Ishikawa (cell line): ENCODE measurements around the gene SLC39A1.

GRCh38 chr1:153488877-153489294, 28.4 kb upstream of the S100A7 start:
- RRBS = no CpG with 5 or more reads among the region's 8 CpGs

DNA sequence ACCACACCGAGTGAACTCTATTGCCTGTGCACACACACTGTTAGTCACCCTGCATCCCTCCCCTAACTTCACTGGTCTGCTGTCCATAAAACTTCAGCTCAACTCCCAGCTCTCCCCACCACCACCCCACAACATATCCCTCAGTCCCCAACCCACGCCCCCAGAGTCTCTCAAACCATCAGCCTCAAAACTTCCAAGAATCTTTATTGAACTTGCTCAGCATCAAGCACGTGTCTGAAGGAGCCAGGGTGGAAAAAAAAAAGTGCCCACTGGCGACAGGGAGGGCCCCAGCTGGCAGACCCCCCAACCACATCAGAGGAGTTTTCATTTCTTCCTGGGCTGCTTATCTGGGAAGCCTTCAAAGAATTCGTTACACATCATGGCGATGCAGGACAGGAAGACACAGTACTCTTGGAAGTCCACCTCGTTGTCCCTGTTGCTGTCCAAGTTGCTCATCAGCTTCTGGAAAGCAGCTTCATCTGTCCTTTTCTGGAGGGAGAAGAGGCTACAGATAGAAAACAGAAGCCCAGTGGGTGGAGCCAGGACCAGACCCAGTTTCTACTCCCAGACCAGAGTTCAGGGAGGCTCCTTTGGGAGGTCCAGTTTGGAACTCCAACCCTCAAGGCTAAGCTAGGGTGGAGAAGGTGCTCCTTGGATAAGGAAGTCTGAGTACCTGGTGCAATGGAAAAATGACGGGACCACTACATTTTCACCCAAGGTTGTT, 2.0 kb downstream of the S100A4 start:
- RRBS = no CpG with 5 or more reads among the region's 8 CpGs

DNA sequence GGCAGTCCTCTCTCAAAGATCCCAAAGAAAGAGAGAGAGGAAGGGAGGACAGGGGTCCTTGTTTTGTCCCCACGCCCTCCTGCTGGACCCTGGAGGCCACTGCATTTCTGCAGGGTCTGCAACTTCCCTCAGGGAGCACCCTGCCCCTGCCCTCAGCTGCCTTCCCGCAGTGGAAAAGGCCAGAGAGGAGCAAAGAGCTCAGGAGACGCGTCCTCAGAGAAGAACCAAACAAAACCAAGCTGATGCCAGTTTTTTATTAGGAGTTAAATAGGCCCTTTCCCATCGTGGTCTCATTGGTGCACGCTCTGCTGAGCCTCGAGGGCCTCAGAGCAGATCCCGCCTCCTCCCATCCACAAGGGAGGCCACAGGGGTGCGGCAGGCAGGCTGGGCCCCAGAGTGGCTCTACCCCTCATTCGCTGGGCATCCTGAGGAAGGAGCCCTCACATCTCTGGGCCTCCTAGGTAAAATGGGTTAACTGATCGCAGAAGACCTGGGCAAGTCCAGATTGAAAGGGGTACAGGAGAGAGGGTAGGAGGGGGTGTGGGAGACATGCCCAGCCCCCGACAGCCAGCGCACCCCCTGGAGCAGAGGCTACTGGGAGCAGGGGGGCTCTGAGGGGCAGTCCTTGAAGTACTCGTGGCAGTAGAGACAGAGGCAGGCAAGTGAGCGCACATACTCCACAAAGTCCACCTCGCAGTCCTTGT, 1.6 kb upstream of the S100A4 start:
- RRBS = no CpG with 5 or more reads among the region's 16 CpGs

DNA sequence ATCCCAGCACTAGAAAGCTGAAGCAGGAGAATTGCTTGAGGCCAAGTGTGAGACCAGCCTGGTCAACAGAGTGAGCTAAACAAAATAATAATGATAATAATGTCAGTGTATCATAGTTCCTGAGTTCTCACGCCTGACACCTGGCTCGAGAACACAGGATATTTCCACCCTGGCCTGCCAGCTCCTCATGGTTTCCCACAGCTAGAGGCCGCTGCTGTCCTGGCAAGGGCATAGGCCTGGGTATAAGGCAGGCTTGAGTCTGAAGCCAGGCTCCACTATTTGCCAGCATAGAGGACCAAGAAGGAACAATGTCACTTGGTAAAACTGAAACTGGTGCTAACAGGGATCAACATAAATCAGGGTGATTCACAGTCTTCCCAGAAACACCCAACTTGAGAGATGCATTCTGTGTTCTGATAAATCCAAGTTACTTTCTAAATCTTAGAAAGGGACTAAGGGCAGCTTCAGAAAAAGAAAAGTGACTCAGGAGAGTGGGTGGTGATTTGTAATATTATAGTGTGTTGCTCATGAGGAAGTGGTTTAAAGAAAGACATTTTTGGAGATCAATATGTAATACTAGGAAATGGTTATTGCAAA, 6.9 kb upstream of the S100A2 start:
- RRBS = no CpG with 5 or more reads among the region's 3 CpGs

DNA sequence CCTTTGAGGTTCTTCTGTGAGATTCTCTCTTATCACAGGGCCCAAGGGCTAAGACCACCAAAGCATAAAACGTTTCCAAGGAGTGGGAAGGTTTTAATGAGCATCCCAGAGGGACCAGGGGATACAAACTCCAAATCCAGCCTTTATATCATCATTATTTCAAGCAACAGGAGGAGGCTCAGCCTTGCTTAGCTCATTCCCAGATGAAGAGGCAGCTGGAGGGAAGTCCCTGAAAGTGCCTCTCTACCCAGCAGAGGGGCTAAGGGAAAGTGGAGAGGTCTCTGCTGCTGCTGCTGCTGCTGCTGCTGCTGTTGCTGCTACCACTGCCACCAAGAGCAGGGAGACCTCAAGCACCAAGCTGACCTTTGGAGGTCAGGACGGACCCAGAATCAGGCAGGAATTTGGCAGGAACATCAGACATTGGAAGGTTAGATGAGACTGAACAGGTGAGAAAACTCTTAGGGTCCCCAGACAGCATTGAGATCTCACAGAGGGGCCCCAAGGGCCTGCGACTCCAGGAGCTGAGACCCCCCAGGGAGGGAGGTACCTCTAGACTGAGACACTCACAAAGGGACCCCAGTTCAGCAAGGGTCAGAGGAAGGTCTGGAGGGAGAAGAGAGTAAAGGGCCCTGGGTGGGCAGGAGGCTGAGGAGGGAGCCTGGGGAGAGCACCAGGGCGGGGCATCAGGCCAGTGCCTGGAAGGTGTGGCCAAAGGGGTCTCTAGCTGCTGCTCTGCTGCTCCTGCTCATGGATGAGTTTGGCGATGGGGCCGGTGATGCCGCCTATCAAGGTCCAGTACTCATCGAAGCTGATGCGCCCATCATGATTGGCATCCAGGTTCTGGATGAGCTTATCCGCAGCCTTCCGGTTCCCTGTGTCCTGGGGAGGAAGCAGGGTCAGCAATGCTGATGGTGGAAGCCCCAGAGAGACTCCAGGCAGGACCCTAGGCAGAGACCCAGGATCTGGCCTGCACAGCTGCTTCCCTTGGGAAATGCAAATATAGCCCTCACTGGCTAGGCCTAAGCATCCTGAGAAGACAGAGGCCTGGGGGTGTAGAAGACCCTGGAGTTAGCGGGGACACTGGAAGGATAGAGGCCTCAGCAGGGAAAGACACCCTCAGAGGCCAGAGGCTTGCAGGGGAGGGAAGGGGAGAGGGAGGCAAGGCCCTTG, 5.7 kb downstream of the S100A16 start:
- RRBS = 95% methylated on average over 5 of the region's 12 CpGs

GRCh38 chr1:153623153-153623474, 4.2 kb downstream of the S100A13 start:
- RRBS = no CpG with 5 or more reads among the region's 6 CpGs

GRCh38 chr1:153633157-153633990, 492 bp upstream of the CHTOP start:
- RRBS = 30% methylated on average over 1 of the region's 33 CpGs

GRCh38 chr1:153649962-153650484, 8.5 kb upstream of the SNAPIN start:
- RRBS = no CpG with 5 or more reads among the region's 3 CpGs

GRCh38 chr1:153667503-153667910, 3.3 kb downstream of the ILF2 start:
- RRBS = no CpG with 5 or more reads among the region's 3 CpGs

DNA sequence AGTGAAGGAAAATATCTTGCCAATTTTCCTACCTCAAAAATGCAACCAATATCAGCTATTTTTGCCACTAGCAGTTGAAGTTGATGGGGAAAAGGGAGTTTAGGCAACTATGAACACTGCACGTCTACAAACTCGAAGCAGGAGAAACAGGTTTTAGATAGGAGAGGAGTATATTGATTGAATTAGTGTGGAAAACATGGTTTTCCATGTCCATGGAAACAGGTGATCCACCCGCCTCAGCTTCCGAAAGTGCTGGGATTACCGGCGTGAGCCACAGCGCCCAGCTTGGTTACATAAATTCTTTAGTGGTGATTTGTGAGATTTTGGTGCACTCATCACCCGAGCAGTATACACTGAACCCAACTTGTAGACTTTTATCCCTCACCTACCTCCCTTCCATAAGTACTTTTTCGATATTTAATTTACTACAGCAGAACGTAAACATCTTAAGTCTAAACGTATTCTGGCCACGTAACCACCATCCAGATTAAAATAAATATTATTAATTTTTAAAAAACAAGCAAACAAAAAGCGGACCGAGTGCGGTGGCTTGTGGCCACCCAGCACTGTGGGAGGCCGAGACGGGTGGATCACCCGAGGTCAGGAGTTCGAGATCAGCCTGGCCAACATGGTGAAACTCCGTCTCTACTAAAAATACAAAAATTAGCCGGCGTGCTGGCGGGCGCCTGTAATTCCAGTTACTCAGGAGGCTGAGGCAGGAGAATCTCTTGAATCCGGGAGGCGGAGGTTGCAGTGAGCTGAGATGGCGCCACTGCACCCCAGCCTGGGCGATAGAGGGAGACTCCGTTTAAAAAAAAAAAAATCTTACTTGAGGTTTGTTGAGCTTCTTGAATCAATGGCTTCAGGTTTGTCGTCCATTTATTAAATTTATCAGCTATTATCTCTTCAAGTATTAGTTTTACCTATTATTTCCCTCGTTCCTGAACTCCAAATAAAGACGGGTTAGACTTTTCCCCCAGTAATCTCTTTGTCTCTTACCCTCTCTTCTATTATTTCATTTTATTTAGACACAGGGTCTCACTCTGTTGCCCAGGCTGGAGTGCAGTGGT, 913 bp upstream of the ILF2 start:
- RRBS = no CpG with 5 or more reads among the region's 32 CpGs

- RRBS = no CpG with 5 or more reads among the region's 8 CpGs
These were observed 19.1 kb downstream of the INTS3 start for GRCh38 chr1:153746823-153747450.

- RRBS = no CpG with 5 or more reads among the region's 4 CpGs
These were observed 2.2 kb downstream of the GATAD2B start for GRCh38 chr1:153920415-153921119.

GRCh38 chr1:153961521-153961889, 1.8 kb downstream of the SLC39A1 start:
- RRBS = no CpG with 5 or more reads among the region's 5 CpGs

DNA sequence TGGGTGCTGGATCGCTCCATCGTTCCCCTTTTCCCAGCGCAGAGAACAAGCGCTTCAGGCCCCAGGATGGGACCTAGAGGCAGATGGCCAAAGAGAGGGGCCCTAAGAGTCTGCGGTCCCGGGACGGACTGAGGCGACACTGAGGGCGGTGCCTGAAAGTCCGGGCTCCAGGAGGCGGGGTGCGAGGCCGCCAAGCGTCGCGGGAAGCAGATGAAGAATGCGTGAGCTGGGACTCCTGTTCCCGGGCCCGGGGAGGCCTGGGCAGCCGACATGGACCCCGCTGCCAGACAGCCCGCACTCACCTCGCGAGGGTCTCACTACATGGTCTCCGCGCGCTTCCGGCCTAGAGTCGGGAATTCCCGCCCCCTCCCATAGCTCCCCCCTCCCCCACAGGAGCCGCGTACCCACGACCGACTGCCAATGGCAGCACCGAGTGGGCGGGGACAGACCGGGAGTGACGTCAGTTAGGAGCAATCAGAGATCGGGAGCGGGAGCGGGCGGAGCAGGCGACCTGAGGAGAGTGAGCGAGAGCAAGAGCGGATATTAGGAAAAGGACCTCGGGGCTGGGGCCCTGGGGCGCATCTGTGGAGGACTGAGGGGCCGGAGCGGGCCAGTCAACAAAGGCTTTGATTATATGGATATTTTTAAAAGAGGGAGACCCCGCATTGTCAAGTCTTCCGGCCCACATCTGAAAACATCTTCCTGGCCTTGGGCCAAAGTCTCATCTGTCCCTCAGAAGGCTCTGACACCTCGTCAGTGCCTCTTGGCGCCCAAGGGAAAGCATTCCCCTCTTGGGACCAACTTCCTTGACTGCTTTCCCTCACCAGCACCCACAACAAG, at the start of gene SLC39A1:
SLC39A1 (minus strand) TSS at position 345 of the 840 bp plus-strand sequence.
- RRBS = 1% methylated on average over 24 of the region's 53 CpGs

DNA sequence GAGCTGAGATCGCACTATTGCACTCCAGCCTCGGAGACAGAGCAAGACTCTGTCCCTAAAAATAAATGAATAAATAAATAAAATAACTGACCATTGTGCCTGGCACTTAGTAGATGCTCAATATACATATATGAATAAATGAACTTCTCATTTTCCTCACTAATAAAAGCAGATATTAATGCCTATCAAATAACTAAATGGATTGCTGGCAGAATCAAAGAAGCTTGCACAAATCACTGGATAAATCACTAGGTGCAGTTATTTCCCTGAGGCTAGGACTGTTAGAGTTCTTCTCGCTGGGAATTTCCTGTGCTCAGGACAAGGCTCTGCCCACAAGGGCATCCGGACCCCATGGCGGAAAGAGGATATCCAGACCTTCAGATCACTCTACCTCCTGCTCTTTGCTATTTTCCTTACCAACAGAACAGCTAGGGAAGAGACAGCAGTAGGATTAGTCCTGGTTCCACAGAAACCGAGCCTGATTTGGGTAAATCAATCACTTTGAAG, 3.7 kb upstream of the JTB start:
- RRBS = no CpG with 5 or more reads among the region's 6 CpGs

DNA sequence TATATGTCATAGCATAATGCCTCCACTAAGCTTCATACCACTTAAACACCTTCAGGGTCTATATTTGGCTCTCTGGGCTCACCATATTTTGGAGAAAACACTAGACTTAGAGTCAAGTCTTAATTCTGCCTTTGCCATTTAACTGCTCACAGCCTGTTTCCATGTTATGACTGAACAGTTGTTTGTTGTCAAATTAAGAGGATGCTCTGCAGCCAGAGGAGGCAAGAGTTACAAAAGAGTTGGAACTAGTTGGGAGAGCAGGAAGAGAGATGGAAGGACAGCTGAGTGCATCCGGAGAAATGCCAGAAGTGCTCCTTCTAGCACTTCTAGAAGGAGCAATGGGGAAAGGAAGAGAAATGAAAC, 1.9 kb downstream of the RAB13 start:
- RRBS = no CpG with 5 or more reads among the region's 1 CpG

GRCh38 chr1:154175962-154176802, 15.7 kb downstream of the TPM3 start:
- RRBS = no CpG with 5 or more reads among the region's 9 CpGs

GRCh38 chr1:154272849-154273284, 438 bp downstream of the HAX1 start:
- RRBS = no CpG with 5 or more reads among the region's 8 CpGs

- RRBS = no CpG with 5 or more reads among the region's 2 CpGs
These were observed 2.2 kb downstream of the ATP8B2 start for GRCh38 chr1:154327498-154327928.

DNA sequence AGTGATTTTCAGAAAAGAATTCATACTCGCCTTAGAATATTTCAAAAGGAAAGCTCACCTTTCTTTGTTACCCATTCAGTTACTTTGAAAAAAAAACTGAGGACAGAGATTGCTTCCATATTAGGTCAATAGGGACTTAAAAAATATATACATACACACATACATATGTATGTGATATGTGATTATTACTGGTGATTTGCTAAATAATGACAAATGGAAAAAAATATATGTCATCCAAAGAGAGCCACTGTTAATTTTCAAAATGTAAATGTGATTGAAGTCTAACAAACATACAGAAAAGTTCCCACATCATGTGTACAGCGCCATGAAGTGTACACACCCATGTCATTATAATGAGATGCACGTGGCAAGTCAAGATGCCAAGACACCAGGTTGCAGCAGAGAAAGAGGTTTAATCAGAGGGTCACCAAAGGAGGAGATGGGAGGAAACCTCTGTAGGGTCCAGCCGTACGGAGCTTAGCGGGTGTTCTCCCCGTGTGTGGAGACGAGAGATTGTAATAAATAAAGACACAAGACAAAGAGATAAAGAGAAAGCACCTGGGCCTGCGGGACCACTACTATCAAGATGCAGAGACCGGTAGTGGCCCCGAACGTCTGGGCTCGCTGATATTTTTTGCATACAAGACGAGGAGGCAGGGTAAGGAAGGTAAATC, 41.5 kb upstream of the TDRD10 start:
- RRBS = no CpG with 5 or more reads among the region's 14 CpGs